ENCODE measurements around a stretch of chr9.

DNA sequence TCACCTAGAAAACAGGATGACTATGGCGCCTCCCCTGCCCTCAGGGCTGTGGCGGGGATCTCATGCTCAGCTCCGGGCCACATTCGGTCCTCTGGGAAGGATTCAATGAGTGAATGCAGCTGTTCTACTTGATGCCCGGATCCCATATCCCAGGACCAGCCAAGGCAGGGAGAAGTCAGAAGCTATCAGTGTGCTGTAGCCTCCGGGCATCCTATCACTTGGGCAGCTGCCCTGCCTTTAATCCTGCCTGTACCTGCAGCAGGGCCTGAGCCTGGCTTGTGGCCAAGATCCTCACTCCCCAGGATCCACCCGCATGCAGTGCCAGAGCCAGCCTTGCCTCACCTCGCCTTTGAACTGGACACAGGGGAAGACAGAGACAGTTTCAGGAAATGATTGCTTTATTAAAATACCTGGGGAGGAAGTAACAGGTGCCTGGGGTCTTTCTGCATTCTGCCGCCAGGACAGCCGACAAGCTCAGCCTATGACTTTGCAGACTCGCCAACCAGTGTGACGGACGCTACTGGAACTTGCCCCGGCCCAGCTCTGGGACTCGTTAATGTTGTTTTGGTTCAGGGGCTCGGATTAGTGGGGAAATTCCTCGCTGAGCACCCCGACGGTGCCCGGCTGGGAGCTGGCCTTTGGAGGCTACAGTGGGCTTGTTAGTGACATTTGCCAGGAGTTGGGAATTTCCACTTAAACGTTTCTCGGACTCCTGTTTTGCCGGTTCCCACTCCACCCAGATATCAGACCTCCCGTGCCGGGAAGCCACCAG, 868 bp downstream of the PTGES start:
- RRBS, 2 experiments, result 84 to 86% methylated on average over 5 to 12 of the region's 25 CpGs

- RRBS, 2 experiments, result no CpG with 5 or more reads among the region's 2 CpGs
Measured at GRCh38 chr9:129762098-129762375, 9.2 kb upstream of the PTGES start.

GRCh38 chr9:129856096-129856977, 21.1 kb downstream of the USP20 start:
- RRBS, 2 experiments, result no CpG with 5 or more reads among the region's 13 CpGs

GRCh38 chr9:129862880-129863575, 27.8 kb downstream of the USP20 start:
- RRBS, 2 experiments, result no CpG with 5 or more reads among the region's 14 CpGs

GRCh38 chr9:129962214-129962685, 80.7 kb downstream of the FNBP1 start:
- RRBS, 2 experiments, result no CpG with 5 or more reads among the region's 9 CpGs

GRCh38 chr9:130008379-130009010, 34.5 kb downstream of the FNBP1 start:
- RRBS, 2 experiments, result no CpG with 5 or more reads among the region's 6 CpGs

GRCh38 chr9:130043930-130044246, 899 bp upstream of the FNBP1 start:
- RRBS, 2 experiments, result 89 to 90% methylated on average over 2 of the region's 11 CpGs

- RRBS, 2 experiments, result no CpG with 5 or more reads among the region's 17 CpGs
Measured at GRCh38 chr9:130138178-130139281, 33.7 kb upstream of the NCS1 start.

- RRBS, 2 experiments, result 5 to 25% methylated on average over 10 of the region's 47 CpGs
Measured at GRCh38 chr9:130173034-130174112, 1.2 kb downstream of the NCS1 start.

- RRBS, 2 experiments, result 89 to 95% methylated on average over 3 of the region's 19 CpGs
Measured at GRCh38 chr9:130207540-130208398, 35.6 kb downstream of the NCS1 start.

- RRBS, 2 experiments, result no CpG with 5 or more reads among the region's 15 CpGs
Measured at GRCh38 chr9:130212436-130212917, 40.3 kb downstream of the NCS1 start.

DNA sequence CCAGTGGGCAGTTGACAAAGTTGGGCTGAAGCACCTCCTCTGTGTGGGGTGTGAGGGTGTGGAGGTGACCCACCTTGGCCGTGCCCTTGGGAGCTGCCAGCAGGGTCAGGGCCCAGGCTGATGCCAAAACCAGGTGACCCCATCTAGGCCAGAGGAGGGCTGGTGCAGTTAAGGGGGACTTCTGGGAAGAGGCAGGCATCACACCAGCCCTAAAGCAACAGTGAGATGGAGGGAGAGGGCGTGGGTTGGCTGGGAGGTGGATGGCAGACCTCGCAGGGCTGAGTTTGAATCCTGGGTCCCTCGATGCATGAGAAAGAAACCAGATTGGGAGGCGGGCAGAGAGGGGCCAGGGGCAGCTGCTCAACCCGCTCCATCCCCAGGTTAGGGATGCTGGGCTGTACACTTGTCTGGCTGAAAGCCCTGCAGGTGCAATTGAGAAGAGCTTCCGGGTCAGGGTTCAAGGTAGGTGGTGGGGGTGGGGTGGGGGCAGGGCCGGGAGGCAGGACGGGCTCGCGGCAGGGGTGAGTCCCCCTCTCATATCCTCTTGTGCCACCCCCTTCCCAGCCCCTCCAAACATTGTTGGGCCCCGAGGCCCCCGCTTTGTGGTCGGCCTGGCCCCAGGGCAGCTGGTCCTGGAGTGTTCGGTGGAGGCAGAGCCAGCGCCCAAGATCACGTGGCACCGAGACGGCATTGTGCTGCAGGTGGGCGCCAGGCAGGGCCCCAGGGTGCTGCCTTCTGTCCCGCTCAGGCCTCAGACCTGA, 49.9 kb upstream of the ASS1 start:
- RRBS, 2 experiments, result 71 to 88% methylated on average over 1 of the region's 21 CpGs

DNA sequence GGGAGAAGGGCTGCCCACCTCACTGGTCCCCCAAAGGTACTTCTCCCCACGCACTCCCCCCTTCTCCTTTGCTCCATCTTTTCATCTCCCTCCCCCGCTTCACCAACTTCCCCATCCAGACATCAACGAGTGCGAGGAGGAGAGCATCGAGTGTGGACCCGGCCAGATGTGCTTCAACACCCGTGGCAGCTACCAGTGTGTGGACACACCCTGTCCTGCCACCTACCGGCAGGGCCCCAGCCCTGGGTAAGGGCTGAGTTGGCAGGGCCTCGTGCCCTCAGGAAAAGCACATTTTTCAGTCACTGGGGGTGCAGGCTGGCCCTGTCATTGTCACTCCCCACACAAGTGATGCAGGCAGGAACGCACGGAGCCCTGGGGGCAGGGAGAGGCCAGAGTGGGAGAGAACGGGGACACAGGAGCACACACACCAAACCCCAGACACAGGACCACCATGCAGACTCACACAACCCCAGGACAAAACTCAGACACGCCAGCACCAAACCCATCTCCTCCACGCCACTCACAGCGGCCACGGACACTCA, 12.4 kb upstream of the ASS1 start:
- RRBS, 2 experiments, result 76 to 85% methylated on average over 3 of the region's 16 CpGs

DNA sequence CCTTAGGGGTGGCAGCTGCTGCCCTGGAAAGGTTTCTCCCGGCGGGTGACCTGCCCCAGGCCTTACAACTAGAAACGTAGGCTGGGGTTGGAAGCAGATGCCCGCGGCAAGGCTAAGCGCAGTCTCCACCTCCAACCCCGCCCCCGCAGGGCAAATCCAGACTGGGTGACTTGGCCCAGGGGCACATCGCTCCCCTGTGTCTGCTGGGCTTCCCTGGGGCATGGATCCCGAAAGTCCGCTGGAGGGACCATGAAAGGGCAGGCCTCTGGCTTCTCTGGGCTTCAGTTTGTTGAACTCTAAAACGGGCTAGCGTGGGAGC, 11.9 kb upstream of the ASS1 start:
- RRBS, 2 experiments, result no CpG with 5 or more reads among the region's 13 CpGs

DNA sequence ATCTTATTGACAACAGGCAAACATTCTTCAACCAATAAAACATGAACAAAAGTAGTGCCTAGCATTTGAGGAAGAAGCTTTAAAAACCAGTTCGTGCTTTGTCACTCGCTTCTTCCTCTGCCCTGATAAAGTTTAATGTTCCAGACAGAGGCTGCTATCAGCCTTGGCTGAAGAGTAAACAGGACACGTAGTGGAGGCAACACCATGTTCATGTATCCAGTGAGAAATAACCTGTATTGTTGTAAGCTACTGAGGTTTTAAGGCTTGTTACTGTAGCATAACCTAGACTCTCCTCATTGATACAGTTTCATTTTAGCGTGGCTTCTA, 3.2 kb upstream of the FUBP3 start:
- RRBS, 2 experiments, result no CpG with 5 or more reads among the region's 4 CpGs

- RRBS, 2 experiments, result no CpG with 5 or more reads among the region's 4 CpGs
Measured at GRCh38 chr9:130595253-130595784, 15.9 kb downstream of the FUBP3 start.

DNA sequence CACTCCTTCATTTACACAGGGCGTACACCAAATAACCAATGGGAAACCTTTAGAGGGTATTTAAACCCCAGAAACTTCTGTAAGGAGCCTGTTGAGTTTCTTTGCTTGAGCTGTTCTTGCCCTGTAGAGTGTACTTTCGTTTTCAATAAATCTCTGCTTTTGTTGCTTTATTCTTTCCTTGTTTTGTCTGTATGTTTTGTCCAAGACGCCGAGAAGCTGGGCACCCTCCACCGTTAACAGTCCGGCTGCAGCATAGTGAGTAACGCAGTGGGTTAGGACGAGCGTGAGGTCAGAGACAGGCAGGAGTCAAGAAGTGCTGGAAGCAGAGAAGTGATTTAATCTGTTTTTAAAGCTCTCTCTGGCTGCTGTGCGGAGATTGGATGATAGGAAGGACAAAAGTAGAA, 3.4 kb upstream of the EXOSC2 start:
- RRBS, 2 experiments, result no CpG with 5 or more reads among the region's 10 CpGs

GRCh38 chr9:130714061-130715245, 20.9 kb downstream of the EXOSC2 start:
- RRBS, 2 experiments, result no CpG with 5 or more reads among the region's 19 CpGs

DNA sequence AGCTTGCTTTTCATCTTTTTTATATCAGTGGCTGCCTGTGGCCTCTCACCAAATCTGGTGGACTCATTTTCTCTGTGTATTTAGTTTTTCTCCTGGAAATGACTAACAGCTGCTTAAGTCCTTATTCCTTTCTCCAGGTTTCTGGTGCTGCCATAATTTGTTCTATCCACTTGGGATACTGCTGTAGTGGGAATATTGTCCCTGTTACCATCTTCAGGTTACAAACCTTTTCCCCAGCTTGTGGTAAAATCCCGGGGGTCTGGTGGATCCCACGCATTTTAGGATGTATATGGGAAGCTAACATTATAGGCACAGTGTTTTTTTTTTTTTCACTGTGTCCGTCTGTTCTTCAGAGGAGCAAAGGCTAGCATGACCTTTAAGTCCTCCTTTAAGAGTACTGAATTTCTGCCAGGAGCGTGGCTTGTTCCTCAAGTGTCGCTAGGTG, 38.9 kb downstream of the EXOSC2 start:
- RRBS, 2 experiments, result no CpG with 5 or more reads among the region's 5 CpGs

DNA sequence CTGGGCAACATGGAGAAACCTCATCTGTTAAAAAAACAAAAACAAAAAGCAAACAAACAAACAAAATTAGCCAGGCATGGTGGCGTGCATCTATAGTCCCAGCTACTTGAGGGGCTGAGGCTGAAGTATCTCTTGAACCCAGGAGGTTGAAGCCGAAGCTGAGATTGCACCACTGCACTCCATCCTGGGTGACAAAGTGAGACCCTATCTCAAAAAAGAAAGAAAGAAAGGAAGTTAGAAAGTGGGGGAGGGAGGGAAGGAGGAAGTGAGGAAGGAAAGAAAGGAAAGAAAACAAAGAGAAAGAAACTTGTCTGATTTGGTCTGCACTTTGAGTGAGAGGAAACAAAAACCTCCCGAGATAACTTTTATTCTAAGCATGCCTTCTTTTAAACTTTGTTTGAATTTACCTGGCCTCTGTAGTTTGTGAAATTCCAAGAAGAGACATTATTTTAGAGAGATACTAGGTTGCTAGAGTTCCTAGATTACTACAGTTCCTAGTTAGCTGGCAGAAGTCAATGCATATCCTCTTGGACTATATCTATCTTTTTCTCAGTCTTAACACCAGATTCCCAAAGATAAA, 60.3 kb upstream of the ABL1 start:
- RRBS, 2 experiments, result no CpG with 5 or more reads among the region's 3 CpGs

Data from NT2/D1 (cell line).